Calu3 (cell line): ENCODE measurements around a stretch of chr11.

DNA sequence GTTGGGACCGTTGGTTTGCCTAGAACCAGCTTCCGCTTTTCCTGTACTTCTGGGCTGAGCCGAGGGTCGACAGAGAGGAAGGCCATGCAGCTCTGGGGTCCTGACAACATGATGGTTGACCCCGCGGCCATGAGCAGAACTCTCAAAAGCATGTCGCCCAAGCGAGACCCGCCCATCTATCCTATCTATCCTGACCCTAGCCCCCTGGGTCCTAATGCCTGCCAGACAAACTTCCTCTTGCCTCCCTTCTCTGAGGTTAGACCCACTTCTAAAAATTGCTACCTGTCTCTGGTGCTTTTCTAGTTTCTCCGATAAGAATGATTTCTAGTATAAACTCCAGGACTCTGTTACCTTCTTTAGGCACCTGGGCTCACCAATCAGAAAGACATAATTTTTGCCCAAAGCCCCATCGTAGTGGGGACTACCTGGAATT lies 9.0 kb downstream of the NUDT8 start:
- PRO-cap: no peak

DNA sequence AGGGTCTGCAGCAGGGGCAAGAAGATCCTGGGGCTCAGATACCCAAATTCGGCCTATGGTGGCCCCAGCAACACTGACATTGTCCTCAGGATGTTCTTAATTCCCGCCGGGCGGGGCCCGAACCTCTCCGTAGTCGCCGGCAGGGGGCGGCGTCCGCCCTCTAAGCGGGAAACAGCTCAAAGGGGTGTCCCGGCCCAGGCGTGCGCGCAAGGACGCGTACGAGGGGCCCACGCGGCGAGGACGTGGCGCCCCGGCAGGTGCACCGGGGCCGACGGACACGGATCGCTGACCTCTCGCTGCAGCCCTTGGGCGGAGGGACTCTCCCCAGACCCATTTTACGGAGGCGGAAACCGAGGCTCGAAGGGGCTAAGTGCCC lies 479 bp downstream of the NUDT8 start:
- PRO-cap: unidirectional peak, plus-strand start at position 179 of the sequence

- PRO-cap: no peak
These were observed 88.5 kb upstream of the ALDH3B2 start for GRCh38 chr11:67762938-67763279.

- PRO-cap: no peak
These were observed 104.7 kb upstream of the ALDH3B2 start for GRCh38 chr11:67779156-67779542.

GRCh38 chr11:67804500-67804936 lies 130.1 kb upstream of the ALDH3B2 start:
- PRO-cap: no peak

DNA sequence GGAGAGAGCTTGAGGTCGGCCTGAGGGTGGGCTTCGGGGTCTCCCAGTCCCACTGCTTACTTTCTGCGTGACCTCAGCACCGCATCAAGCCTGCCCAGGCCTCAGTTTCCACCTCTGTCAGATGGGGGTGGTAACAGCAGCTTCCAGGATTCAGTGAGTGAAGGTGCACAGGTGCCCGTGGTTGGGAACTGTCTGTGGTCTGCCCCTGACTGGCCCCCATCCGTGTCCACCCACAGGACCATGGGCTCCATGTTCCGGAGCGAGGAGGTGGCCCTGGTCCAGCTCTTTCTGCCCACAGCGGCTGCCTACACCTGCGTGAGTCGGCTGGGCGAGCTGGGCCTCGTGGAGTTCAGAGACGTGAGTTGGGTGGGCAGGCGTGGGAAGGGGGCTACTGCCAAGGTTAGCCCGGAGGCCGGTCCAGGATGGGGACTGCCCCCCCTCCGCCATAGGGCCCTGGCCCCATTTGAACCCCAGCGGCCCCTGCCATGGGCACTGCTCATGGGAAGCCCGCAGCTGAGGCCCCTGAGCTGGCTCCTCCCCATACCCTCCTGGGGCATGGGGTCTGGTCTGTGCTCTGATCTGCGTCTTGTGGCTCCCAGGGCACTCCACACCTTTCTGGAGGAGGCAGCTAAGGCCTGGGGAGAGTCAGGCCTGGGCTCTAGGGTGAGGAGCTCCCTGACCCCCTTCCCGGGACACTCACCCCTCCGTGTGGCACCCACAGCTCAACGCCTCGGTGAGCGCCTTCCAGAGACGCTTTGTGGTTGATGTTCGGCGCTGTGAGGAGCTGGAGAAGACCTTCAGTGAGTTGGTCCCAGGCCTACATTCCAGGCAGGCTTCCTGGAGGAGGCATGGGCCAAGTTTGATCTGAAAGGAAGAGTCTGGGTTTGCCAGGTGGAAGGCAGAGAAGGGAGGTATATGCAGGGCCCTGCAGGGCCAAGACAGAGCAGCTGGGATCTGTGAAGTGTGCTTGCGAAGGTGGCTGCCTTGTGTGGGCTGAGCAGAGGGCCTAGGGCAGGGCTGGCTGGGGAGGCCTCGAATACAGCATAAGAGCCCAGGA lies 2.5 kb downstream of the TCIRG1 start:
- PRO-cap: no peak

DNA sequence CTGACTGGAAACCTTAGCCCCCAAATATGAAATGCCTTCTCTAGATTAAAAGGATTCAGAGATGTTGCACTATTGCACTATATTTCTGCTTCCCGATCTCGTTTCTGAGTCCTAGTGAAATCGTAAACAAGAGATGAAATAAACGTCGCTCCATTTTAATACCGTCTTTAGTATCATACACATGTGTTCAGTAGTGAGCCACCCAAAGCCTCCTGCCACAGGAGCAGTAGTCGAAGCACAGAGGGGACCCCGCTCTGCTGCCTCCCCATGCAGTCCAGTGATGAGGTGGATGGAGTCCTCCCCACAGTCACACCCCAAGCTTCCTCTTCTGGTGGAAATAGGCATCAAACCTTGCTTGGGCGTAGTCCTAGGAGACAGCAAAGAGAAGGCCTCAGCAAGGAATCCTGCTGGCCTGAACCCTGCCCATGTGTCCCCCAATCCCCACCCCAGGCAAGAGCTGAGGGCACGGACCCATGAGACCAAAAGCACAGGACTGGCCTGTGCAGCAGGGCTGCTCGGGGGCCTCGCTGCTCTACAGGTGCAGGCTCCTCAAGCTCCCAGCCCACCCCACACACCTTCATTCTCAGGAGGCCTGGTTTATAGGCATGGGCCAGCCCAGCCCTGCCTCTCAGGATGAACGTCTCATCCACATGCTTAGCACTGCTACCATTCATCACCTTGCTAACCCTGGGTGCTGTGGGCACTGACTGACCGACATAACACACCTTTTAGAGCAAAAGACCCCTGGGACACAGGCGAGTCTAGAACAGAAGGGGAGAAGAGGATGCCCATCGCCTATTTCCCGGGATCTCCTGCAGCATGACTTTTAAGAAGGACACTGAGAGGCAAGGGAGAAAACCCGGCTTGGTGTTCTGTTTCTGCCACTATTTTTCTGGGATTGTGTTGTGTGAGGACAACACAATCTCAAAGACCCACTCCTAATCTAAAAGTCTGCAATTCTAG lies 15.1 kb downstream of the TCIRG1 start:
- PRO-cap: no peak

DNA sequence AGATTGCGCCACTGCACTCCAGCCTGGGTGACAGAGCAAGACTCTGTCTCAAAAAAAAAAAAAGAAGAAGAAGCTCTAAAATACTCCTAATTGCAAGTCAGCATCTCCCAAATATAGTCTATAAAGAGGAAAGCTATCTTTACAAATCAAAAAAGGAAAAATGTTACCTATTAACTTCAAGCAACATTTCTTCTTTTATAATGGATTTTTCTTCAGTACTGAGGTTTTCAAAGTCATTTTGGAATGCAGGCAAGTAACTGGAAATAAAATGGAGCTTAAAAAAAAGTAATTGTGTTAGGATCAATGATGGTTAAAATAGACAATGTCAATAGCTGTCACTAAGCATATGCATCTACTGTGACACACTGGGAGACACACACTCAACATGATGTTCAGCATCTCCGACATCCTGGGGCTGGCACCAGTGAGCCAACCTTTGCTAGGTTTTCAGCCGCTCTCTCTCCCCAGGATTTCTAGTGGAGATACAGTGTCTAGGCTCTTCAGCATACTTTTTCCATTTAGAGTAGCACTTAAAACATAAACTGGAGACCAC lies 25.6 kb downstream of the TCIRG1 start:
- PRO-cap: no peak

DNA sequence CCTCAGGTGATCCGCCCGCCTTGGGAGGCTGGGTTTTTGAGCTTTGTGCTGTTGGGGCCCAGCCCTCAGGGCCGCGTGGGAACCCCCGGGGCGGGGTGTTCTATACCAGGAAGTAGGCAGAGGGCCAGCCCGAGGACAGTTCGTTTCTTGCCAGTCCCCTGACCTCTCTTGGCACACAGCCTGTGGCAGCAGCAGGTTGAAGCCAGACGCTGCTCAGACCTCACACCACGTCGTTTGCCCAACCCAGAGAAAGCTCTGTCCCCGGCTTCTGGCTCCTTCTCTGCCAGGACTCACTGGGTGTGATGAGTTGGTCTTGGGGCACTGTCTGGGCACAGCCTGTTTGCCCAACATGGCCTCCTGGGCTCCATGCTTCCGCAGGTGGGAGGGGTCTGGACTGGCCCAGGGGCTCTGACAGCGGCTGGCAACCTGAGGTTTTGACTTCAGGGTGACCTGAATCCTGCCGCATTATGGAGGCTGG lies 25.0 kb upstream of the CHKA start:
- PRO-cap: bidirectional peak, plus-strand start at position 205 of the sequence, minus-strand start at position 236 of the sequence

GRCh38 chr11:68164056-68164670 lies 43.0 kb upstream of the CHKA start:
- PRO-cap: unidirectional peak, minus-strand start at chr11:68164450

- PRO-cap: unidirectional peak, minus-strand start at chr11:68214523
These were observed 1.1 kb upstream of the KMT5B start for GRCh38 chr11:68214064-68214664.

GRCh38 chr11:68437321-68438097 lies 23.0 kb upstream of the PPP6R3 start:
- PRO-cap: no peak

DNA sequence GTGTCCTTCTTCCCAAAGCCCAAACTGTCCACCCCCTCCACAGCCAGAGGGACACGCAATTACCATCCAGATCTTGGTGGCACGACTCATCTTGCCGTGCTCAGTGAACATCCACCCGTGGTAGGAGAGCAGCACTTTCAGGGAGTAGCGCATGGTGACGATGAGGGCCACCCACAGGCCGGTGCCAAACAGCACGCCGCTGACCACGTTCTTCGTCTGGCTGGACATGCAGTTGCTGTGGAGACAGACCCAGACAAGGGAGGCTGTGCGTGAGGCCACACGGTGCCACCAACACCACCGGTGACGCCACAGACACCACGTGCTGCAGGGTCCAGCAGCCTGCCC lies 34.3 kb downstream of the CPT1A start:
- PRO-cap: no peak

DNA sequence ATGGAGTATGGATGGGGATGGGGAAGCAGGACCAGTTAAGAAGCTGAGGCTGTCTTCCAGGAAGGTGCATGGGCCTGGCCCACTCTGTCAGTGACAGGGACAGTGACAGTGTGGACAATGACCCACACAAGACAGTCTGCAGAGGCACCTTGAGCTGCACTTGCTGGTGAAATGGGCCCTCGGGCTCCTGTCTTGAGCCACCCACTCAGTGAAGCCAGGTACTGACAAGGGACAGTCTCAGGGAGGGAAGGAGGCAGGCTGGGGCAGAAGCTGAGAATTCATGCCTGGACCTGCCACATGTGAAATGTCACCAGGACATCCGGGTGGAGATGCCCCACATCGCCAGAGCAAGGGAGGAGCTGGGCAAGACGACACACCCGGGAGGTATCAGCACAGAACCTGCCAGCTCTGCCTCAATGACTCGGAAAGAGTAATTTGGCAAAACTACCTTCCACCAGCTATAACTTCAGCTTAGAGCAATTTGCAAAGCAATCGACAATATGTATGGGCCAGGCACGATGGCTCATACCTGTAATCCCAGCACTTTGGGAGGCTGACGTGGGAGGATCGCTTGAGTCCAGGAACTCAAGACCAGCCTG lies 23.5 kb downstream of the CPT1A start:
- PRO-cap: no peak

DNA sequence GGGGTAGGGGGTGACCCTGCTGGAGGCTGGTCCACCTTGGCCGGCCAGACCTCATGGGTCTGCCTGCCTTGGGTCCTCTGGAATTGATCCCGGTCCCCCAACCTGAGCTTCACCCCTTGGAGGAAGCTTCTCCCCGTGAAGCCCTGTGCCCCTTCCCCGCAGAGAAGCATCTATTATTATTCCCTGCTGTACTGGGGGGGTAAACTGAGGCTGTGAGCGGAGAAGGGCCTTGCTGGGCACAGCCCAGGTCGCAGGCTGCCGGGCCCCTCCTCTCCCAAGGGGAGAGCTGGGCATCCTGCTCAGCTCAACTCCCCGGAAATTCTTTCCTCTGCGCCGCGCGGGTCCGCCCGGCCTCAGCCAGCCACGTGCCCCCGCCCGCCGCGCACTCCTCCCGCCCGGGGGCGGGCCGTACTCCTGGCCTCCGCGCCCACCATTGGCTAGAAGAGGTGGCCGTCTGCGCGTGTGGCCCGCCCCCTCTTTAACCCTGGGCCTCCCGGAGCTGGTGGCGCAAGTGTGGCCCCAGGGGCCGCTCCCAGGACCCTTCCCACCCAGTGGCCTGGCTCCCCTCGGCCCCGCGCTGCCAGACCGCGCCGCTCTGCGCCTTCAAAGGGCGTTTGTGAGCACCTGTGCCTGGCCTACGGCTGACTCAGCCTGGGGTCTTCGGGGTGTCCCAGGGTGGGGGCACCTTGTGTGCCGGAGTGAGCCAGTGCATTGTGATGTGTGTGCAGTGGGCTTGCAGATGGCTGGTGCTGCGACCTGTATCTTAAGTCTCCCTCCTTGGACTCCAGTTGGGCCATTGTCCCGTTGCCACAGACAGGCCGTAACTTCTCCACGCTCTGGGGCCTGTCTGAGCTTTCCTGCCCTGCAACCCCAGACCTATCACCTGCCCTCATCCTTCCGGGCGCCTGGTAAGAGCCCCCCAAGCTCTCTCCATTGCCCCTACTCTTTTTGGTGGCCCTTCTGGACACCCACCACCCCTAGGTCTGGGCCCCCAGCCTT lies 2.0 kb downstream of the MRGPRF start:
- PRO-cap: bidirectional peak, plus-strand start at position 482 of the sequence, minus-strand start at position 311 of the sequence

DNA sequence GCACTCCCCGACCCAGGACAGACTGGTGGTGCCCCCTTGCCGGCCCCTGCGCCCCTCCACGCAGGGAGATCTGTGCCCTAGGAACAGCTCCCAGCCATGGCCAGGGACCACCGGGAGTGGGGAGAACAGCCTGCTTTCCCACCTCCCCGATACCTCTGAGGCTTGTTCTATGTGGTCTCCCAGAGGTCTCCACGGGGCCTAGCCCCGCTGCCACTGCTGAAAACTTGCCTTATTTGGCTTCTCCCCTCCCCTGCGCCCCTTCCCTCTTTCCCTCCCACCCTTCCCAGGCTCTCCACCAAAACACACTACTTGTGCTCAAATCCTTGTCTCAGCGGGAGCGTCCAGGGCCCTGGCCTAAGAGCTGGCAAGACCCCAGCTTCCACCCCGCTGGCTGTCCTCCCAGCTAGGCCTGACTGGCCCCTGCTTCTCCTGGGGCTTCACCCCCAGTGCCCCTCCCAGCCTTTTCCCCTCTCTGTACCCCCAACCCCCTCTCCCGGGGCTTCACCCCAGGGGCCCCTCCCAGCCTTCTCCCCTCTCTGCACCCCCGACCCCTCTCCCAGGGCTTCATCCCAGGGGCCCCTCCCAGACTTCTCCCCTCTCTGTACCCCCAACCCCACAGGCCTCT lies 13.3 kb upstream of the TPCN2 start:
- PRO-cap: no peak

- PRO-cap: no peak
These were observed 2.9 kb downstream of the TPCN2 start for GRCh38 chr11:69051494-69052228.

- PRO-cap: no peak
These were observed 46.0 kb downstream of the TPCN2 start for GRCh38 chr11:69094359-69095408.

DNA sequence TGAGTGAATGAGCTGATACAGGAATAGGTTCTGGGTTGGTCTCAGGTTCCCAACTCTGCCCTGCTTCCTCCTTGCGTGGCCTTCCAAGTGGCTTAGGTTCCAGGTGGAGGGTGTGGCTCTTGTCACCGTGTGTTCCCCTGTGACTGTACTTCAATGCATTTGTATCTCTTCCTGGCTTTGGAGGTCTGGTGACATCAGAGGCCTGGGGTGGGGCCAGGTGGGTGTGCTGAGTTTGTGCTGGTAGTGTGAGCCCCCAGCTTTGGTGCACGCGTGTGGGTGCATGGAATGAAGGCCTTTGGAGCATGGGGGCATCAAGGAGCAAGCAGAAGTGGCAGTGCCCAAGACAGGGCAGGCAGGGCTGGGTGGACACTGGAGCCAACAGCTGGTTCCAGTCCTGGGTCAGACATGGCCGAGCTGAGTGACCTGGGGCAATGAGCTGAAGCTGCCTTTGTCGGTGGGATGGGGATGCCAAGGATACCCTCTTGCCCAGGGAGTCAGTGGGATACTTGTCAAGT lies 18.2 kb upstream of the SMIM38 start:
- PRO-cap: bidirectional peak, plus-strand start at position 229 of the sequence, minus-strand start at position 94 of the sequence

DNA sequence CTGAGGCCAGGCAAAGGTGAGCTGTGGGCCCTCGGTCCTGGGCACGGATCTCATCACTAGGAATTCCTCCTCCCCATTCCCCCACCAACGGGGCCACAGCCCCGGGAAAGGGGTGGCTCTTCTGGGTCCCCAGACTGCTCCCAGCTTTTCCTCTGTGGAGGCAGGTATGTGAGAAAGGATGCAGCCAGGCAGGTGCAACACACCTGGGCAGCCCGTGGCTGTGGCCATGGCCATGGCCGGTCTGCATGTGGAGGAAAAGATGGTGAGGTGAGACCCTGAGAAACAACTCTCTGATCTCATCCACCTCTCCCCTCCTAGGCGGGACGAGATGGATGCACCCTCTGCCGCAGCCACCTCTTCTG lies 10.4 kb downstream of the SMIM38 start:
- PRO-cap: no peak